Amniotic epithelial cell (primary cell): ENCODE data around the genes MAOB and DUSP21.

DNA sequence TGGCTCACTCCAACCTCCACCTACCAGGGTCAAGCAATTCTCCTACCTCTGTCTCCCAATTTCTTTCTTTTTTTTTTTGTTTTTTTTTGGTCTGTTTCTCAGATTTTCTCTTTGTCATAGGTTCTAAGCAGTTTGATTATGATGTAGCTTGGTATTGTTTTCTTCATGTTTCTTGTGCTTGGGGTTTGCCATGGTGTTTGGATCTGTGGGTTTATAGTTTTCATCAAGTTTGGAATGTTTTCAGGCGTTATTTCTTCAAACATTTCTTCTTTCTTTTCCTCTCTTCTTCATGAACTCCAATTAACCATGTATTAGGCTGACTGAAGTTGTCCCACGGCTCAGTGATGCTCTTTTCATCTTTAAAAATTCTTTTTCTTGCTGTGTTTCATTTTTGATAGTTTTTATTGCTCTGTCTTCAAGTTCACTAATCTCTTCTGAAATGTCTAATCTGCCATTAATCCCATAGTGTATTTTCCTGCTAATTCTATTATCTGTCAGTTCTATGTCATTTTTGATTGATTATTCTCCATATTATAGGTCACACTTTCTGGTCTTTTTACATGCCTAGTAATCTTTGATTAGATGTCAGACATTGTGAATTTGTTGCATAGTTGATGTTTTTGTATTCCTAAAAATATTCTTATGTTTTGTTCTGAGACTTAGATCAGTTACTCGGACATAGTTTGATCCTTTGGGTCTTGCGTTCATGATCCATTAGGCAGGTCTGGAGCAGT lies 115.5 kb upstream of the GPR34 start:
- RRBS: no CpG with 5 or more reads among the region's 4 CpGs

DNA sequence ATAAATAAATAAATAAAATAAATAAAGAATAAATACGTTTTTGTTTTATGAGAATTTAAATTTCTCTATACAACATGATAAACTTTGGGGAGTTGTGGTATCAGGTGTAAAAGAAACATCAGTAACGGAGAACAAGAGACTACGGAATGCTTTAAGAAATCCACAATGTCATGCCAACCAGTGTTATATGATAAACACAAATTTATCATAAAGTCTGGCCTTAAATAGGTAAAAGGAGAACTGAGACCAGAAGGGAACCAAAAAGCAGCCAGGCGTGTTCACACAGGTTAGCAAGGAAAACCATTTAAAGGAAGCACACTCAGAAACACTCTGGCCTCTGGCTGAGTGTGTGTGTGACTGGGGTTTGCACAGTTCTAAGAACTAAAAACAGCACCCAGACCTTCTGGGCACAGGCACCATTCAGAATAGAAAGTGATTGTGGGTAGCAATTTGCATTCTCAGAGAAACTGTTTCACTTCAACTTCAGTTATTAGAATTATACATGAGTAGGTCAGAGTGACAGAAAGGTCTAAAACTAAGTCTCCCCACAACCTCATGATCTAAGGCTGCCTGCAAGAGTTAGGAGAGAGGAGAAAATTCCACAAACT lies 9.9 kb downstream of the GPR82 start:
- RRBS: no CpG with 5 or more reads among the region's 4 CpGs

GRCh38 chrX:42946788-42947225 lies 168.8 kb upstream of the PPP1R2C start:
- RRBS: no CpG with 5 or more reads among the region's 6 CpGs

GRCh38 chrX:43663691-43664065 lies 7.6 kb downstream of the MAOA start:
- RRBS: no CpG with 5 or more reads among the region's 4 CpGs

DNA sequence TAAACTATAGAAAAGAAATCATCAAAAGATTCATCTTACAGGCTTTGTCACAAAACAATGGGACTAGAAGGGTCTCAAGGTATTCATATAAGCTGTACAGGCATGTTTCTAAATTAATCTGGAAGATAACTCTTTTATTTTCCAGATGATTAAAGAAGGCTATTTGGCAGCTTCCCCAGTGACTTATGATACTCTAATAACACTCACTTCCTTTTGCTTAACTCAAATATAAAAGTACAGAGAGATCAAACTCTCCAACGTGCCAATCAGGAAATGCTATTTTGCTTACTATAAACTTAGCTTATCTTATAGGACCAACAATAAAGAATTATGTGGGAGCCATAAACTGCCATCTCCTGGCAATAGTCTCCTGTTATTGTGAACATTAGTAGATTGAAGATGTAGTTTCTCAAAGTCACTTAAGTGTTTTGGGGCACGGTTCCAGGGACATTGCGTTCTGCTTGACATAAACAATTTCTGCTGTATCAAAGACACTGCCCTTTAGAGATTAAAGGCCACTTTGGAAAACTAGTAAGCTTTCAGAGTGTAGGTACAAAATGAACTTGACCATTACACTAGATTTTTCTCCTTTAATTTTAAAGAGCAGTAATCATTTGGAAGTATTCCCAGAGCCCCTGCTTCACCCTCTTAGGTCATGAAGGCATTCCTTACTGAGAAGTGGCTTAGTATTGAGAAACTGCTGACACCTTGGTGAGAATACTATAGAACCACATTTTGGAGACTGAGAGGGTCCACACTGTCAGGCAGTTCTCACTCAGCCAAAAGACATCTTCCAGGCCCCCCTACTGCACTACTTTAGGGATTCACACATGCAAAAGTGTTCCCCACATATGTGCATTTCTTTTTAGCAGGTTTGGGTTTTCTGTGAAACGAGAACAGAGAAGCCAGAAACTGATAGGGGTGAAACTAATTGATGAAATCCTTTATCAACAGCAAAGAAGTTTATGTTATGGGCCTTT lies 51.9 kb downstream of the MAOA start:
- RRBS: no CpG with 5 or more reads among the region's 4 CpGs

DNA sequence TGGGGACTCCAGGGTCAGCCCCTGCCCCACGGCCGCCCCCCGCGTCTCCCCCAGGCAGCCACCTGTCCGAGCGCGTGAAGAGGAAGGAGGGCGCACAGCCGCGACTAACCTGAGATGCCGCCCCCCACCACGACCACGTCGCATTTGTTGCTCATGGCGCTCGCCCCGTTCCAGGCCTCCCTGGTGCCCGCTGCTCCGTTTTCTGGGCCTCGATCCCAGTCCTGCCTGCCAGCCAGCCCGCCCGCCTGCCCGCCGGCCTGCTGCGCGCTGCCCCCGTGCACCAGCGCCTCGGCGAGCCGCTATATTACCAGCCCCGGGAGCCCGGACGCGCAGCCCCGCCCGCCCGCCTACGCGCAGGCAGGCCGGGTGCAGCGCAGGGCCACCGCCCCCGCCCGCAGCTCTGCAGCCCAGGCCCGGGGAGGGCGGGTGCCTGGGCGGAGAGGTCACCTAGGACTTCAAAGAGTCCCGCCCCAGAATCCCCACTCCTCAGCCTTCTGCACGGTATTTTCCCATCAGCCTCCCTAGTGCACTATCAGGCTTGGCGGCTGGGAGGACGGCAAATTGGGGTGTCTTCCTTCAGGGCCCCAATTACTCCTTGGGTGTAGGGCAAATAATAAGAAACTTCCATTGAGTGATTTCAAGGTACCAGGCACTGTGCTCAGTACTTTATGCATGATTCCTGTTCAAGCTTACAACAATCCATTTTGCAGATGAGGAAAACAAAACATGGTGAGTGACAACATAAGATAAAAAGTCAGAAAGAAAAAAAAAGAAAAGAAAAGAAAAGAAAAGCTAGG lies at the start of gene MAOB:
Gene MAOB, minus strand, starts transcription at position 306 of the 797 bp plus-strand sequence.
- RRBS: 2% methylated on average over 23 of the region's 52 CpGs

DNA sequence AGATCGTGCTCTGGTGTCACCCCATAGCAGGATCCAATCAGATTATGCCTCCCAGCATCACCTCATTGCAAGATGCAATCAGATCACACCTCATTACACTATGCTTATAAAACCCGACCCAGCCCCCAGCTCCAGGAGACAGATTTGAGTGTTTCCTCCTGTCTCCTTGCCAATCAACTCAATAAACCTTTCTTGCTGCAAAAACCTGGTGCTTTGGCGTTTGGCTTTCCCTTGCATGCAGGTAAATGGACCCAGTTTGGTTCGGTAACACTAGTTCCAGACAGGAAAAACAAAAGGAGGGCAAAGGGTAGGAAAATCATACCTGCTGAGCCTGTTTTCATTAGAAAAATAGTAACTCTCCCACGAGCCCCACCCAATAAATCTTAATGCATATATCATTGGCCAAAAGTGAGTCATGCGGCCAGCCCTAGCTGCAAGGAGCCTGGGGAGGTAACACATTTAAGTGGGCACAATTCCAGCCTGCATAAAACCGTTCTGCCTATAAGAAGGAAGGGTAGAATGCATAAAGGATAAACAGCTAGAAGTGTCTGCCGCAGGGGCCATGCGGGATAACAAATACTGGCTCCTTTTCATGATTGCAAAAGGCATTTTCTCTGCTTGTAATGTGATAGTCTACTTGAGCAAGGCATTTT lies 37.3 kb downstream of the EFHC2 start:
- RRBS: no CpG with 5 or more reads among the region's 9 CpGs

DNA sequence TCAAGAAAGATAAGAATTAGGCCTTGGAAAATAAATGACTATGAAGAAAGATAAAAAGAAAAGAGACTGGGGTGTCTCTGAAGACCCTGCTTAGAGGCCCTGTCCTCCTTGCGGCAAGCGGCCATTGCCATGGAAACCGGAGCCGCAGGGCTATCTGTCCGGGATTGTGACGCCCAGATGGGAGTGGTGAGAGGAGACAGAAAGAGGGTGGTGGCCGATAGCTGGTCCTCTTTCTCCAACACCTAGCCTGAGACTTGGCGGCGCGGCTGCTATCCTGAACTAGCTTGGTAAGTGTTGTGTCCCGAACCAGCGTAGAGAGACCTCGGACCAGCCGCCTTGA lies at the start of gene DUSP21:
Gene DUSP21, plus strand, starts transcription at position 228 of the 340 bp plus-strand sequence.
- RRBS: no CpG with 5 or more reads among the region's 14 CpGs

DNA sequence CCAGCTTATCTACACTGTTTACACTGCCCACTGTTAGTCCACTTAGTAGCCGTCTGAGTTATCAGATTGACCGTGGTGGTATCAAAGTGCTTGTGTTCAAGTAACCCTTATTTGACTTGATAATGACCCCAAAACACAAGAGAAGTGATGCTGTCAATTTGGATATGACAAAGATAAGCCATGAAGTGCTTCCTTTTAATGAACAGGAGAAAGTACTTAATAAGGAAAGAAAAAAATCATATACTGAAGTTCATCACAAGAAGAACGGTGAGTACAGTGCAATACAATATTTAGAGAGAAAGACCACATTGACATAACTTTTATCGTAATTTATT lies 42.7 kb downstream of the KDM6A start:
- RRBS: no CpG with 5 or more reads among the region's 4 CpGs

DNA sequence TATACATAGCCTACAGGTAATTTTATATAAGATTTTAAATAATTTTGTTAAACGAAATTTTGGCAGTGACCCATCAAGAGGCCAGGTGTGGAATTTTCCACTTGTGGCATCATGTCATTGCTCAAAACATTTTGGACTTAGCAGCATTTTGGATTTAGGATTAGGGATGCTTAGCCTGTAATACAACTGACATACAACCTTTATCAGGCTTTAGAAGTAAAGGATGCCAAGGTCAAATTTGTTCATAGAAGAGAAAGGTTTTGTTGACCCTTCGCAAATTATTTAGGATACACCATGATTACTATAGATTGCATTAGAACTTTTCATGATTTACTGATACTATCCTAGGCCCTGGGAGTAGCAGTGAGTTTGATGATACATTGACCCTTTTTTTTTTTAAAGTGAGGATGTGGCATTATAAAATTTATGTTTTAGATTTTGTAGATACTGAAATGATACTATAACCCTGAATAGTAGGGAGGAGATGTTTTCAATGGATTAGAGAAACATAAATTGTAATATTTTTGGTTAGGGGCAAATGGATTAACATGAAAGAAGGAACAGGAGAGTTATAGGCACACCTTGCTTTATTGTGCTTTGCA lies 63.8 kb downstream of the KDM6A start:
- RRBS: no CpG with 5 or more reads among the region's 2 CpGs

DNA sequence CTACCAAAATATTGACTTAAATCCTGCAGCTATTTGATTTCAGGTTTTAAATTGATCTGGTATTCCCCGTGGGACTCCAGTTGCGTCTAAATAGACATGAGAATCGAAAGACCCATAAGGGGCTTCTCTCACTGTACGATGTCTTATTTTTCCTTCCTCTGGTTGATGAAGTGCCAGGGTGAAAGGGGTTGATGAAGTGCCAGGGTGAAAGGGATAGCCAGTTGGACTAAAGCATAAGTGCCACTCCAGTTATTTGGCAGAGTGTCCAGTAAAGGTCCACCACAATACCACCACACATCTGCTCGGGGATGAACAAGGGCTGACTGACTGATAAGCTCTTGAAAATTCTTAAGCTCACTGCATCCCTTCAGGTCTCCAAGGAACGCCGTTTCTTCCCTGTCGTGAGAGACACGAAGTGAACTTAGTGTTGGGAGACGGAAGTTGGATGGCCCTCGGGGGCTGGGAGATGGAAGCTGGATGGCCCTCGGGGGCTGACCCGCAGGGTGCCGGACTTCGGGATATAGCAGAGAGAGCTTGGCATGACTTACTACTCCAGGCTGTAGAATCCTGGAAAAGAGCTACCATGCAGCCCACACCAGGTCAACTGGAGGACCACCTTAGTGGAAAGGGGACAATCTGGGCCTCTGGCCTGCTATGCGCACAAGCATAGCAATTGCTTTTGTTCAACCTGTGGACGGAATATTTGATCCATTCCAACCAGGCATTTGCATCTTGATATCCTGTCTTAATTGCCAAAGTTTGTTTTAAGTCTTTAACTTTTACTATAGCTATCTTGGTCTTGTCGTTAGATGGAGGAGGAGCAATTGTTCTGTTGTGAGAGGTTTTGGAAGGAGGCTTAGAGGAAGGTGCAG lies 127.5 kb downstream of the KDM6A start:
- RRBS: no CpG with 5 or more reads among the region's 18 CpGs

DNA sequence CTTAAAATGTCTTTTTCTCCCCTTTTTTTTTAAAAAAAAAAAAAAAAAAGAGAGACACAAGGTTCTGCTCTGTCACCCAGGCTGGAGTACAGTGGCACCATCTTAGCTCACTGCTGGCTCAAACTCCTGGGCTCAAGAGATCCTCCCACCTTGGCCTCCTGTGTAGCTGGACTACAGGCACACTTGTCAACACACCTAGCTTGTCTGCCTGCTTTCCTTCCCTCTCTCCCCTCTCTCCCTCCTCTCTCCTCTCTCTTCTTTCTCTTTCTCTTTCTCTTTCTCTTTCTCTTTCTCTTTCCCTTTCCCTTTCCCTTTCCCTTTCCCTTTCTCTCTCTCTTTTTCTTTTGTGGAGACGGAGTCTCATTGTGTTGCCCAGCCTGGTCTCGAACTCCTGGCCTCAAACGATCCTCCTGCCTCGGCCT lies 132.1 kb downstream of the DIPK2B start:
- RRBS: no CpG with 5 or more reads among the region's 4 CpGs

DNA sequence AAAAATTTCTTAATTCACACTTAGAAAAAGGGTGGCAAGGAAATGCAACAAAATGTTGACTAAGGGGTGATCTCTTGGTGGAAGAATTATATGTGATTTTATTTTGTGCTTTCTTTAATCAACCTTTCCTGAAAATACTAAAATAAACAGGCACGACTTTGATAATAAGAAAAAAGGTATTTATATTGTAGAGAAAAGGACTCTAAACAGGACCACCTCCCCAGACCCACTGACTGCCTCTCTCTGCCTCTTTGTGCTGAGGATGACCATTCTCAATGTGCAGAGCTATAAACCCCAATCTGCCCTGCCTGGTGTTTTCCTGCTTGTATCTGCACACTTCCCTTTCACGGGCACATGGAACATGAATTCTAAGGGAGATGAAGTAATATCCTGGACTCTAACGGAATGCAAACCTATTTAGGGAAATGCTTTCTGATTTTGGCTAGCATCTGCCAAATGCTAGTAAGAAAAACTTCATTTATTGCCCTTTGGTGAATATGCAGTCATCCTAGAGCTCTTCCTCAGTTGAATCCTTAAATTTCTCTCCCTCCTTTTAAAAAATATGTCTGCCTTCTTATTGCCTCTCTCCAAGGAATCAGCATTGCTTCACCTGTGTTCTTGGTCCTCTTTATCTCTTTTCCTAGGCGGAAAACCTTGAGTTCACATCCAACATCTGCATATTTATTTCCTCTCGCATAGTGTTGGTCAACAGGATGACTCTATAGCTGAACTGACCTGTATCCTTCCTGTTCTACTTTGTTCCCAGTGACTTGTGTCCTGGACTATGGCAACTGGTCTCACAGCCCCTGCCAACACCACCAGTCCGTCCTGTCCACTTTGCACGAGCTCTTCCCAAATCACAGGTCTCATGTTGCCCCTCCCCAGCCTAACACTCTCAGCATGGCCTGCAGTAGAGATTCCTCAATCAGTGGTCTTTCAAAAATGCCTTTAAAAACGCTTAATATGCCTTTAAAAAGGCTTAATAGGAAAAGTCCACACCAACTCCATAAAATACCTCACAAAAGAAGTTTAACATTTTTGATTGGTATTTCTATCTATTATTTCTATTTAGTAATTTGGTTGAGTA lies 2.2 kb downstream of the DIPK2B start:
- RRBS: no CpG with 5 or more reads among the region's 8 CpGs

- RRBS: no CpG with 5 or more reads among the region's 2 CpGs
Measured at GRCh38 chrX:45300434-45301246, 100.0 kb upstream of the DIPK2B start.

GRCh38 chrX:45745900-45746639 lies 545.4 kb upstream of the DIPK2B start:
- RRBS: no CpG with 5 or more reads among the region's 5 CpGs

- RRBS: 11% methylated on average over 3 of the region's 9 CpGs
Measured at GRCh38 chrX:45758111-45758826, 557.6 kb upstream of the DIPK2B start.

DNA sequence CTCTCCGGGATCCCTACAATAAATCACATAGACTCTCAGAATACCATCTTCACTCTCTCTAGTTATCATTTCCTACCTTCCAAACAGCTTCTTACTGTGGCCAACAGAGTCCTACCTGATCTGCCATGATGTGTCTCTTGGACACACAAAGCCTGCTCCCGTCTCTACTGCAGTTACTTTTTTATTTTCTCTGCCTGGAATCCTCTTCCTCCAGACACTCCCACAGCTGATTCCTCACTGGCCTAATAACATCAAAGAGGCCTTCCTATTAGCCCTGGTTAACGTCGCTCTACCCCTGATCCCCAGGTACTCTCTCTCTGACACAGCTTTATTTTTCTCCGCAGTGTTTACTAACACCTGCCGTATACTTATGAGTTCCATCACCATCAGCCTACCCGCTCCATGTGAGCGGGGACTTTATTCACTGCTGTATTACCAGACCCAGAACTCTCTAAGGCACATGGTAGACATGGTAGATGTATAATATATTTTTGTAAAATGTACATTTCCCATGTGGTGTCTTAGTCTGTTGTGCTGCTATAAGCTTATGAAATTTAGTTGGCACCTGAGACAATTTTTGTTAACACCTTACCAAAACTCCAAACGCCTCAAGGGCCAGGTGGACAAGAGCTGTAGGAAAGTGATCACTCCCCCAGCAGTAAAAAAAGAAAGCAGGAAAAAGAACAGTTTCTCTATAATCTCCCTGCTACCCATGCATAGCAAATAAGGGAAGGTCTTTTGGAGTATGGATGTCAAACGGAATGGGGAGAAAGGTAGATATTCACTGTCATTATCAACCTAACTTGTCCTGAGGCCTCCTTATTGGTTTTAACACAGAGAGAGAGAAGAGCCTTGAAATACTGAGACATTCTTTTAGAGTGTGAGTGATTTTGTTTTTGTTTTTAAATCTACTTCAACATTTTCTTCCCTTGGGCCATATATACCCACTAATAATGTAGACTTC lies 559.9 kb upstream of the DIPK2B start:
- RRBS: no CpG with 5 or more reads among the region's 10 CpGs

DNA sequence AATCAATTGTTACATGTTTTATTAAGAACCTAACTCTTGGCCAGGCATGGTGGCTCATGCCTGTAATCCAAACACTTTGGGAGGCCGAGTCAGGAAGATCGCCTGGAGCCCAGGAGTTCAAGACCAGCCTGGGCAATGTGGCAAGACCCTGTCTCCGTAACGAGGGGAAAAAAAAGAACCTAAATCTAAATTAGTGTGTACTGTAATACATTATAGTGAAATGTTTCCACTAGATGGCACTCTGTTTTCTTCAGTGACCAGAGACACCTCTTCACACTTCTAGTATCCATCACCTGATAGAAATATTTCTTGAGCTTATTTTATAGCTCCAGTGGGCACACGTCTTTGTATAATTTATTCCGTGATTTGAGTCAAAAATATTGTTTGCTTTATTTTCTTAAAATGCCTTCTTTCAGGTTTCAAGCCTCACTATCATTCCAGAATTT lies 600.9 kb upstream of the DIPK2B start:
- RRBS: no CpG with 5 or more reads among the region's 6 CpGs

- RRBS: 2% methylated on average over 16 of the region's 72 CpGs
Measured at GRCh38 chrX:45851074-45851787, 595.9 kb upstream of the KRBOX4 start.